Liver (tissue), 9 donors: ENCODE data around the gene RPS23.

GRCh38 chr5:81538104-81538602, 144.2 kb upstream of the ACOT12 start:
- PRO-cap, 5 experiments: no peak in any of the 5 experiments
- RAMPAGE, long total RNA, 2 experiments: no peak in any of the 2 experiments
- RRBS: no CpG with 5 or more reads among the region's 2 CpGs

DNA sequence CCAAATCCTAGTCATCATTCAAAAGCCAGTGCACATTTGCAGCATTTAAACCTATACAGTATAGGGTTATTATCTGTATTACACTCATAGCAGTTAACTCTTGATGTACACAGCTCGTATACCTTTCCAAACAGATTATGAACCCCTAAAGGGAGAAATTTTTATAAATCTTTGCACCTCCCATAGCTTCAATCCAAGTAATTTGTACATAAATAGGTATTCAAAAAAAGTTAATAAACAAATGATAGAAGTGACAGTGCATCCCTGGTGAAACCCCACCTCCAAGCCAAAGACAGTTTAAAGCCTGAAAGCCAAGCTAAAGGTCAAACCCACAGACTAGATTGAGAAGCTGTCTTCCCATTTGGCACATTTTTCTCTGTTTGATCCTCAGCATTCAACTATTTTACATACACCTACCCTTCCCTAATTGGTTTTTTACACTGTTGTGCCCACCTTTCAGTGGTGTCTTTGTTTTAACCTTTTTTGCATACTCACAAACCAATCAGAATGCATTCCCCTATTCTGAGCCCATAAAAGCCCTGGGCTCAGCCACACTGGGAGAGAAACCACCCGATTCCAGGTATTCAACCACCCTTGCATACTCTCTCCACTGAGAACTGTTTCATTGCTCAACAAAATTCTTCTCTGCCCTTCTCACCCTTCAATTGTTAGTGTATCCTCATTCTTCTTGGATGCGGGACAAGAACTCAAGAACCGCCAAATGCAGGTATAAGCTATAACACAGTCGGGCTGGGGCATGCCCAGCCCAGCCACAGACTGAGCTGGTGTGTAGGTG, 141.3 kb downstream of the SSBP2 start:
- PRO-cap, 5 experiments: no peak in any of the 5 experiments
- RAMPAGE, long total RNA, 2 experiments: no peak in any of the 2 experiments
- RRBS: no CpG with 5 or more reads among the region's 5 CpGs

DNA sequence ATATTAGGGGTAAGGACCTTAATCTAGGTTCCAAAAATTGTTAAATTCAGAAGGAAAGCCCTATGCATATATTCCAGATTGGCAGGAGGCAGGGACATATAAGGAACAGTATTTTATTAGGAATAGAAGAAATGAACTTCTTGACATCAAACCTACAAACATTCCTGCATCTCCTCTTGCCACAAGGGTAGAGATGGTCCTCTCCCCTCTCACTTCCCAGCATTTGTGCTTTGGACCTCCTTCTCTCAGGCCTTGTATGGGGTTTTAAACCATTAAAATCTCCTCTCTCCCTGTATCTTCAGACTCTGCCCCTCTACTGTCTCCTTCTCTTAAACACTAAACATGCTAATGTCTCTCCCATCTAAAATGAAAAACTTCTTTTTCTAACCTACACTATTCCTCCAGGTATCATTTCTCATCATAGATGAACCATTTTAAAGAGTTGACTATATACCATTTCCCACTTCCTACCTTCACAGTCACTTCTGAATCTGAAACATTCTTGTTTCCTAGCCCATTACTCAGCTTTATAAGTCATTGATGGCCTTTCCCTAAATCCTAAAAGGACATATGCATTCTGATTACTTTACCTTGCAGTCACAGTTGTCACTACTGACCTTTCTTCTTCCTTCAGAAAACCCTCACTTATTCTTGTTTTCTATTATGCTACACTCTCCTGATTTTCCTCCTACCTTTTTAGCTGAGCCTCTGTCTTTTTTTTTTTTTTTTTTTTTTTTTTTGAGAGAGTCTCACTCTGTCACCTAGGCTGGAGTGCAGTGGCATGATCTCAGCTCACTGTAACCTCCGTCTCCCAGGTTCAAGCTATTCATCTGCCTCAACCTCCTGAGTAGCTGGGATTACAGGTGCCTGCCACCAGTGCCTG, 118.3 kb downstream of the SSBP2 start:
- PRO-cap, 5 experiments: no peak in any of the 5 experiments
- RAMPAGE, long total RNA, 2 experiments: no peak in any of the 2 experiments
- RRBS: no CpG with 5 or more reads among the region's 1 CpG

DNA sequence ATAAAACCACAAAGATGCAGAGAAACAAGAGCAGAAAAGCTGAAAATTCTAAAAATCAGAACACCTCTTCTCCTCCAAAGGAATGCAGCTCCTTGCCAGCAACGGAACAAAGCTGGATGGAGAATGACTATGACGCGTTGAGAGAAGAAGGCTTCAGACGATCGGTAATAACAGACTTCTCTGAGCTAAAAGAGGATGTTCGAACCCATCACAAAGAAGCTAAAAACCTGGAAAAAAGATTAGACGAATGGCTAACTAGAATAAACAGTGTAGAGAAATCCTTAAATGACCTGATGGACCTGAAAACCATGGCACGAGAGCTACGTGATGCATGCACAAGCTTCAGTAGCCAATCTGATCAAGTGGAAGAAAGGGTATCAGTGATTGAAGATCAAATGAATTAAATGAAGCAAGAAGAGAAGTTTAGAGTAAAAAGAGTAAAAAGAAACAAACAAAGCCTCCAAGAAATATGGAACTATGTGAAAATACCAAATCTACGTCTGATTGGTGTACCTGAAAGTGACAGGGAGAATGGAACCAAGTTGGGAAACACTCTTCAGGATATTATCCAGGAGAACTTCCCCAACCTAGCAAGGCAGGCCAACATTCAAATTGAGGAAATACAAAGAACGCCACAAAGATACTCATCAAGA, 112.2 kb downstream of the ATG10 start:
- PRO-cap, 5 experiments: no peak in any of the 5 experiments
- RAMPAGE, long total RNA, 2 experiments: no peak in any of the 2 experiments
- RRBS: no CpG with 5 or more reads among the region's 11 CpGs

DNA sequence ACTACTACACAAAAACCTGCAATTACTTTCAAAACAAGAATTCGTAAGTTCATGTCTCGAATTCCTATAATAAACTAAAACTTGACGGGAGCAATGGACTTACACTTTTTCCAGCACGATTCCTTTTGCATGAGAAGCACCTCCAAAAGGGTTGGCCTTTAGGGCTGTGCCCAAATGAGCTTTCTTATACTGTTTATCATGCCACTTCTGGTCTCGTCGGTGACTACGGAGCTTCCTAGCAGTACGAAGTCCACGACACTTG, 633 bp downstream of the RPS23 start:
- PRO-cap, 5 experiments: no peak in any of the 5 experiments
- RAMPAGE, long total RNA, 2 experiments: no peak in any of the 2 experiments
- RRBS: no CpG with 5 or more reads among the region's 9 CpGs

GRCh38 chr5:82277852-82278862, at the start of gene RPS23:
RPS23 (minus strand) TSS chr5:82278354.
- PRO-cap, 5 experiments: peak in 5 of 5 experiments; most common plus-strand start chr5:82278665 (in 2); most common minus-strand start chr5:82278354 (in 4)
- RAMPAGE, long total RNA, 2 experiments: start-site peak on the plus strand in 2 of 2 experiments, at chr5:82278659-82278702 at its widest, 12 to 20 reads per replicate; start-site peak on the minus strand in 2 of 2 experiments, at chr5:82278346-82278386 at its widest, 21,718 to 43,231 reads per replicate
- RRBS: 1% methylated on average over 17 of the region's 68 CpGs

DNA sequence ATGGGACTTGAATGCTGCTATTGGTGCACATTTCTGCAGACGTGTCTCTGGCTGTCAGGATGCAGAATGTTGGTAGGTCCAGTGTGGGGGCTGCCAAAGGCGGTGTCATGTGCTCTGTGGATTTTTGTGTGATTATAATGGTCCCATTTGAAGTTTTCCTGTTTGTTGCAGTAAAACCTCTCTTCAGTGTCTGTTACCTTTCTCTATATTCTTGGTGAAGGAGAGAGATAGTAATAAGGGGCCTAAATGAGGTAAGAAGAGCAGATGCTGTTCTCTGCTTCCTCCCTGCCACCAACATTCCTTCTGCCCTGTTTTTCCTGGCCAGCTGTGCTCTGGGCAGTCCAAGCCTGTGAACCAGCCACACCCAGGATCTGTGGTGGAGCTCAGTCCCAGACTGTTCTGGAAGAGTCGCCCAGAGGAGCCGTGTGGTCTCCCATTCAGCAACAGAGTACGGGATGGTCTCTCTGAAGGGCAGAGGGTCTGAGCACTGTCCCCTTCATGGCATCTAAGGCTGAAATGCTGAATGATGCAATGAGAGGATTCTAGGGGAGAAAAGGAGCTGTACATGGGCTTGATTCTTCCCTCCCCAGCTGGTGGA, 70.5 kb upstream of the RPS23 start:
- PRO-cap, 5 experiments: no peak in any of the 5 experiments
- RAMPAGE, long total RNA, 2 experiments: no peak in any of the 2 experiments
- RRBS: no CpG with 5 or more reads among the region's 5 CpGs

GRCh38 chr5:86510418-86510906, 107.3 kb upstream of the COX7C start:
- PRO-cap, 5 experiments: no peak in any of the 5 experiments
- RAMPAGE, long total RNA, 2 experiments: no peak in any of the 2 experiments
- RRBS: no CpG with 5 or more reads among the region's 21 CpGs

- PRO-cap, 5 experiments: no peak in any of the 5 experiments
- RAMPAGE, long total RNA, 2 experiments: no peak in any of the 2 experiments
- RRBS: no CpG with 5 or more reads among the region's 11 CpGs
These were observed 47.1 kb upstream of the COX7C start for GRCh38 chr5:86570635-86571071.

DNA sequence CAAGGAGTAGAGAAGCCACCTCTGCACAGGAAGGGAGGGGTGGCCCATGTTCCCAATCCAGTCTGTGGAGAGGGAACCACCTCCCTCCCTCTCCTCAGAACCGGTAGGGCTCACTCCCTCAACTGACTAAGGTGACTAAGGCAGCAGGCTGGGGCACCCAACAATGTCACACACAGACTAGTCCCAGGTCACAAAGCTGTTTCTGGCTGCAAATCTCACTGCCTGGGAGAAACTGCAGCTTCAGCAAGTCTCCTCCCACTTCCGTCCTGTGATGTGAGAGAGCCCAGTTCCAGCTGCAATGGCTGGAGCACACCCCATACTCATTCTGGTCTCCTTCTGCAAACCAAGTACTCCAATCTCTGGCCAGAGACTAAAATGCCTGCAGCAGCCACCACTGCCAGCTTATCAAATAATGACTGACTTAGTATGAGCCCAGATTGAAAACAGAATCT, 247.6 kb upstream of the RASA1 start:
- PRO-cap, 5 experiments: no peak in any of the 5 experiments
- RAMPAGE, long total RNA, 2 experiments: no peak in any of the 2 experiments
- RRBS: no CpG with 5 or more reads among the region's 2 CpGs

DNA sequence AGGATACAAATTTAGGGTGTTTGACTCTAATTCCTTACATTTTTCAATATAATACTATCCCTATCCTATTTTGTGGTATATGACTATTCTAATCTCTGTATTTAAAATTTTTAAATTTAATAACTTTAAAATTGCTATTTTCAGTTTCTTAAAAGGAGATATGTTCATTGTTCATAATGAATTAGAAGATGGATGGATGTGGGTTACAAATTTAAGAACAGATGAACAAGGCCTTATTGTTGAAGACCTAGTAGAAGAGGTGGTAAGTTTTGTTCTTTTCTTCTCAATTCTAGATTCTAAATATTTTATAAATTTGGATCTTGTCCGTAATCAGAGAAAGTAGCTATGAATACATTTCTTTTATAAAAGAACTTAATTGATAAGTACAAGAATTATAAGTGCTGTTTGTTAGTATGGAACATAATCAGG, 70.2 kb downstream of the RASA1 start:
- PRO-cap, 5 experiments: no peak in any of the 5 experiments
- RAMPAGE, long total RNA, 2 experiments: no peak in any of the 2 experiments
- RRBS: no CpG with 5 or more reads among the region's 1 CpG

GRCh38 chr5:87413072-87413211, 212 bp upstream of the CCNH start:
- PRO-cap, 5 experiments: peak in 5 of 5 experiments; most common plus-strand start chr5:87413131 (in 5)
- RAMPAGE, long total RNA, 2 experiments: no peak in any of the 2 experiments
- RRBS: 6% methylated on average over 2 of the region's 5 CpGs

- PRO-cap, 5 experiments: no peak in any of the 5 experiments
- RAMPAGE, long total RNA, 2 experiments: no peak in any of the 2 experiments
- RRBS: no CpG with 5 or more reads among the region's 2 CpGs
These were observed 262.0 kb upstream of the CCNH start for GRCh38 chr5:87674748-87675074.

GRCh38 chr5:88502463-88502664, 233.7 kb upstream of the TMEM161B start:
- PRO-cap, 5 experiments: no peak in any of the 5 experiments
- RAMPAGE, long total RNA, 2 experiments: no peak in any of the 2 experiments
- RRBS: no CpG with 5 or more reads among the region's 2 CpGs

DNA sequence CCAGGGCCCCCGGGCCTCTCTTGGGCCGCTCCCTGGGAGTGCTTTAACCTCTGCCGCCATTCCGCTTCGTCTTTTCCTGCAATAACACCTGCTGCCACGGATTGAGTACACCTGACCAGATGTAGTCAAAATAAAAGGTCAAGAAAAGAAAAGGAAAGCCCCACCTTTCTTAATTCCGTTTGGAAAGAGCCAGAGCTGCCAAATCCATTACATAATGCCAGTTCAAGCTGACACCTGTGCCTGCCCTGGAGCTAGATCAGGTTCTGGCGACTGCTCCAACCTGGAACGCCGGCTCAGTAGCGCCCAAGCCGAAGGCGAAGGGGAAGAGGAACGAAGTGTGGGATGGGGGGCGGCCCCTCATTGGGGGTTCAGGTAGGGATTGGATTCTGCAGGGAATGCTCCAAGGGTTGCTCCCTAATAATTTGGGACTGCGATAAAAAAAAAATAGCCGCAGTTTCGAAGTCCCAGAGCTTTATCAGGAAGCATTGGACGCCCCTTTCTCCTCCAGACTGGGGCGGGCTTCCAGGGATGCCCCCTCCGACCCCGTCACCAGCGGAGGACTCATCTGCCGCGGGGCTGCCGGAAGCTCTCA, 193.8 kb downstream of the MEF2C start:
- PRO-cap, 5 experiments: no peak in any of the 5 experiments
- RAMPAGE, long total RNA, 2 experiments: no peak in any of the 2 experiments
- RRBS: 26% methylated on average over 1 of the region's 26 CpGs

DNA sequence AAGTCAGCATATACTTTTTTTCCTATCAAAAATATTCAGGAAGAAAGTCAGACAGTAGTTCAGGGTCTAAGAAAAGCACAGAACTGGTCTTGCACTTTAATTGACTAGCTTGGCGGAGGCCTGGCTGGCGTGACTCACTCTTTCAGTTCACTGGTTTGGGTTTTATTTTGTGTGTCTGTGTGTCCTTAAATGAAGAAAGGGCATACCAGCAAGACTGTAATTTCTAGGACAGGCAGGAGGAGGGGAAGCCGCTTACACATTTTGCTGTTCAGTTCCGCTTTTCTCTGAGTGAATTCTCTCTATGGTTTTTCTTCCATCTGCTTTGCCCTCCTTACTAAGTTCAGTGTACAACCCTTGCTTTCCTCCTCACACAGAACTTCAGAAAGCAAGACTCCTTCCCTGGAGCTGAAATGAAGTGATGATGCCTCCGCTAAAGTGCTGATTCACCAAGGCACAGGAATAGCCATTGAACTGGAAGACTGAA, 150.8 kb downstream of the MEF2C start:
- PRO-cap, 5 experiments: no peak in any of the 5 experiments
- RAMPAGE, long total RNA, 2 experiments: no peak in any of the 2 experiments
- RRBS: no CpG with 5 or more reads among the region's 5 CpGs

DNA sequence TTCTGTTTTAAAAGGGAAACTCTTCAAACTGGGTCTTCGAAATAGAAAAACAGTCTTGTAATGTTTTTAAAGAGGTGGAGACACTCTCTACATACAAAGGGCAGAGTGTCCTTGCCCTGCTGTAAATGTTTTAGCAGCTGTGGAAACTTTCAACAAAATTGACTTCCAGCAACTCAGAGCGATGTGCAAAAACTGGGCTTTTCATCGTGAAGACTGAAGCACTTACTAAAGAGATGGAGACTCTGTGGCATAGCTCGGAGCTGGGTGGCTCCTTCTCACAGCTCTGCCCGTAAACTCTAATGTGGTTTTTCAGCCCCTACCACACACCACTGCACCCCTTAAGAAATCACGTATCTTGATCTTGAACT, 124.5 kb downstream of the MEF2C start:
- PRO-cap, 5 experiments: no peak in any of the 5 experiments
- RAMPAGE, long total RNA, 2 experiments: no peak in any of the 2 experiments
- RRBS: no CpG with 5 or more reads among the region's 6 CpGs

- PRO-cap, 5 experiments: peak in 5 of 5 experiments; most common plus-strand start chr5:88827467 (in 4); most common minus-strand start chr5:88827284 (in 2)
- RAMPAGE, long total RNA, 2 experiments: no peak in any of the 2 experiments
- RRBS: no CpG with 5 or more reads among the region's 6 CpGs
These were observed 55.9 kb downstream of the MEF2C start for GRCh38 chr5:88826914-88827620.

DNA sequence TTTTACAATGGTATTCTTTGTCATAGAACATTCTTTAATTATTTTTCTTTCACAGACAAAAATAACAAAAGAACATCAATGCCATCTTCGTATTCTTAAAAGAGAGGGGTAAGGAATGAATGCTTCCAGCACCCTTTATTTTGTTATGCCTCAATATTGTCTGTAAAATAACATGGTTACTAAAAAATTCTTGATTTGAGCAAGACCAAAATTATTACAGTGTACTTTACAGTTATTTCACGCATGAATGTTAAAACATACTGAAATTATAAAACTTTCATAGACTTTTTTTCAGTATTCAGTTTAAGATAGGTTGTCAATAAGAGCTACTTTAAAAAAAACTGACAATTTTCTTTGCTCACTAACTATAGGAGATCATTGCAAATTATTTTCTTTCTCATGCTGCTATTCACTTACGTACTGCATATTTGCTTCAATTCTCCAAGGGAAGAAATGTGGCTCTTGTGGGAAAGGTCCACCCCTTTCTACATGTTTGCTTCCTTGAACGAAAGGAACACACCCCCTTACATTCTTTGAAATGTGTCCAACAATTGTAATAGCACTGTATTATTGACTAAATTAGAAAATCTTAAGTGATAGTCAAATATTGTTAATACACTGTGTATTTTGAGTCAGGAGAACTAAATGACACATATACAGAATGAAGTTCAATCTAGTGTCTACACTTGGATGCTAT, 5.3 kb downstream of the MEF2C start:
- PRO-cap, 5 experiments: no peak in any of the 5 experiments
- RAMPAGE, long total RNA, 2 experiments: no peak in any of the 2 experiments
- RRBS: no CpG with 5 or more reads among the region's 4 CpGs

GRCh38 chr5:89041283-89041724, 158.3 kb upstream of the MEF2C start:
- PRO-cap, 5 experiments: no peak in any of the 5 experiments
- RAMPAGE, long total RNA, 2 experiments: no peak in any of the 2 experiments
- RRBS: no CpG with 5 or more reads among the region's 3 CpGs